Keratinocyte (primary cell): Measurements from ENCODE around the genes TCL1B and VRK1.

DNA sequence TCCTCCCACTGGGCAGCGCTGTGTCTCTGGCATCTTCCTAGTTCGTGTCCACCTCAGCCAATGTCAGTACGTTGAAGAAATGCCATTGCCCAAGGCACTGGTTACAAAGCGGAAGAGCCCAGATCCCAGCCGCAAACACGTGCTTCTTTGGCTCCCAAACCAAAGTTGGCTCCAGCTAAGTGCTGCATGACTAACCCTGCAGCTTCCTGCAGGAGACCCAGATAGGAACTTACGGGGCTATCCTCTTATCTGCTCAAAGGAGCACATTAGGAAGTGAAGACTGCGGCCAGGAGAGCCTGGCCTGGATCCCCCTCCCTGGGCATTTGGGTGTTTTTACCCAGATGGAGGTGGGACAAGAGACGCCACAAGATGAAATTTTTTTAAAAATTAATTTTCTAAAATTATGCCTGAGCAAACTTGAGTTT lies 9.2 kb downstream of the SYNE3 start:
CAGE:
- cytosol, long polyA minus RNA: no peak
- cytosol, long polyA plus RNA: no peak
- long polyA plus RNA: no peak
- nucleus, long polyA minus RNA: no peak
- nucleus, long polyA plus RNA: no peak

CAGE:
- cytosol, long polyA minus RNA: no peak
- cytosol, long polyA plus RNA: no peak
- long polyA plus RNA: no peak
- nucleus, long polyA minus RNA: no peak
- nucleus, long polyA plus RNA: no peak
These were observed 22.5 kb downstream of the GLRX5 start for GRCh38 chr14:95557334-95557676.

GRCh38 chr14:95597824-95598307 lies 63.0 kb downstream of the GLRX5 start:
CAGE:
- cytosol, long polyA minus RNA: no peak
- cytosol, long polyA plus RNA: no peak
- long polyA plus RNA: no peak
- nucleus, long polyA minus RNA: no peak
- nucleus, long polyA plus RNA: no peak

DNA sequence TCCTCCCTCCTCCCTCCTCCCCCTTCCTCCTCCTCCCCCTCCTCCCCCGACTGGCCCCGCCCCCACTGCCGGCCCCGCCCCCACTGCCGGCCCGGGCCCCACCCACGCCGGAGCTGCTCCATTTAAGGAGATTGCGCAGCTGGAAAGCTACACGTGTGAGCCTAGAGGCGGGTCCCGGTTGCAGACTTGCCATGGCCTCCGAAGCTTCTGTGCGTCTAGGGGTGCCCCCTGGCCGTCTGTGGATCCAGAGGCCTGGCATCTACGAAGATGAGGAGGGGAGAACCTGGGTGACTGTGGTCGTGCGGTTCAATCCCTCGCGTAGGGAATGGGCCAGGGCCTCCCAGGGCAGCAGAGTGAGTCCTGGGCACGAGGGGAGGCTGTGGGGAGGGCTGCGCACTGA lies at the start of gene TCL1B:
Gene TCL1B, plus strand, starts transcription at position 150 of the 400 bp plus-strand sequence.
CAGE:
- cytosol, long polyA minus RNA: no peak
- cytosol, long polyA plus RNA: no peak
- long polyA plus RNA: no peak
- nucleus, long polyA minus RNA: no peak
- nucleus, long polyA plus RNA: no peak

DNA sequence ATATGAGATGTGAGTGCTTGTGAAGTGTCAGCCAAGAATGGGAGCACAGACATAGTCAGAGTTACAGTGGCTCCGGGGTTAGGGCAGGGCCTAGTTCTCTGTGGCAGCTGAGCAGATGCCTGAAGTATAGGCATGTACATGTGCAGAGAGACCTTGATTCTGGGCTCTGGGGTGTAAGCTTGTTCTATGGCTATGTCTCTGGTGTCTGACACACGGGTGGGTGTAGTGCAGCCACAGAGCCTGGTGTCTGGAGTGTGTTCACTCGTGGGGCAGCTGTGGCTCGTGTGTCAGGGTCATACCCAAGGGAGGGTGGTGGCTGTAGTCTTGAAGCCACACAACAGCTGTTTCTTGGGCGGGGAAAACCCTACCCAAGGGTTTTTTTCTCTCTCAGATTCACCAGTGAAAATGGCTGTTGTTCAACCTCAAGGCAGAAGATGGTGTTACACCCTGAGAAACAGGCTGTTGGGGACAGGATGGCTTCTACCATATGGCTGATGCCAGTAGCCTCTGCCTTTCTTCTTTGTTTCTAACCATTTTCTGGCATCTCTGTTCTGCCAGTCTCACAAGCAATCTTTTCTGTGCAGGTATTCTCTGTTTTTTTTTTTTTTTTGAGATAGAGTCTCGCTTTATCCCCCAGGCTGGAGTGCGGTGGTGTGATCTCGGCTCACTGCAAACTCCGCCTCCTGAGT lies 12.0 kb upstream of the TCL1A start:
CAGE:
- cytosol, long polyA minus RNA: no peak
- cytosol, long polyA plus RNA: no peak
- long polyA plus RNA: no peak
- nucleus, long polyA minus RNA: no peak
- nucleus, long polyA plus RNA: no peak

CAGE:
- cytosol, long polyA minus RNA: no peak
- cytosol, long polyA plus RNA: no peak
- long polyA plus RNA: no peak
- nucleus, long polyA minus RNA: no peak
- nucleus, long polyA plus RNA: no peak
These were observed 51.2 kb downstream of the C14orf132 start for GRCh38 chr14:96090120-96090928.

DNA sequence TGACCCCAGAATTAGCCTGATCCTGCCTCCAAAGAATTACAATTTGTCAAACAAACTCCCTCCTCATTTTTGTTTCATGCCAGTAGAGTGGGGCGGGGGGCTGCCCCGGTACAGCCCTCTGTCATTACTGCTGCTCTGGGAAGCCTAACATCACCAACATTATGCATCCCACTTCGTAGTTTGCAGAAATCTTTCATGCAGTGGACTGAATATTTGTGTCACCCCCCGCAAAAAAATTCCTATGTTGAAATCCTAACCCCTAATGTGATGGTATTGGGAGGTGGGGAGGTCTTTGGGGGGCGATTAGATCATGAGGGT lies 58.9 kb downstream of the C14orf132 start:
CAGE:
- cytosol, long polyA minus RNA: no peak
- cytosol, long polyA plus RNA: no peak
- long polyA plus RNA: no peak
- nucleus, long polyA minus RNA: no peak
- nucleus, long polyA plus RNA: no peak

CAGE:
- cytosol, long polyA minus RNA: no peak
- cytosol, long polyA plus RNA: no peak
- long polyA plus RNA: no peak
- nucleus, long polyA minus RNA: no peak
- nucleus, long polyA plus RNA: no peak
These were observed 21.0 kb downstream of the BDKRB2 start for GRCh38 chr14:96225474-96226185.

GRCh38 chr14:96363610-96364494 lies 526 bp downstream of the GSKIP start:
CAGE:
- cytosol, long polyA minus RNA: no peak
- cytosol, long polyA plus RNA: no peak
- long polyA plus RNA: no peak
- nucleus, long polyA minus RNA: no peak
- nucleus, long polyA plus RNA: no peak

DNA sequence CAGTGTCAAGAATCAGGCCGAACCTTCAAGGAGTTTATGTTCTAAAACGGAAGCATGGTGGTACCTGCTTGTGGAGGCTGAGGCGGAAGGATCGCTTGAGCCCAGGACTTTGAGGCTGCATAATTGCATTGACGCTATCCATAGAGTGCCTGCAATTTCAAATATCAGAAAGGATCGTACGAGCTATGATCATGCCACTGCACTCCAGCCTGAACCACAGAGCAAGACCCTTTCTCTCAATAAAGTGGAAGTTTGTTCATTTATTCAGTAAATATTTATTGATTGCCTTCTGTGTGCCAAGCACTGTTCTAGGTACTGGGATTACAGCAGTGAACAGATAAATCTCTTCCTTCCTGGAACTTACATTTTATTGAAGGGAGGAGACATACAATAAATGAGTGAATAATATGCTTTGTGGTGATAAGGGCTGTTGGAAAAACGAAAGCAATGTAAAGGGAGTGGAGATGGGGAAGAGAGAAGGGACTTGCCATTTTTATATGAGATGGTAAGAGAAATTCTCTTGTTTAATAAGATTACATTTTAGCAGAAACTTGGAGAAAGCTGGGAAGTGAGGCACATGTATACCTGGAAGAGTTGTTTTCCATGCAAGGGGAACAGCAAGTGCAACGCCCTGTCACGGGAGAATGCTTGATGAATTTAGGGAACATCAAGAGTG lies 1.6 kb downstream of the GSKIP start:
CAGE:
- cytosol, long polyA minus RNA: no peak
- cytosol, long polyA plus RNA: no peak
- long polyA plus RNA: no peak
- nucleus, long polyA minus RNA: no peak
- nucleus, long polyA plus RNA: no peak

GRCh38 chr14:96536020-96536549 lies 33.9 kb downstream of the PAPOLA start:
CAGE:
- cytosol, long polyA minus RNA: no peak
- cytosol, long polyA plus RNA: no peak
- long polyA plus RNA: no peak
- nucleus, long polyA minus RNA: no peak
- nucleus, long polyA plus RNA: no peak

DNA sequence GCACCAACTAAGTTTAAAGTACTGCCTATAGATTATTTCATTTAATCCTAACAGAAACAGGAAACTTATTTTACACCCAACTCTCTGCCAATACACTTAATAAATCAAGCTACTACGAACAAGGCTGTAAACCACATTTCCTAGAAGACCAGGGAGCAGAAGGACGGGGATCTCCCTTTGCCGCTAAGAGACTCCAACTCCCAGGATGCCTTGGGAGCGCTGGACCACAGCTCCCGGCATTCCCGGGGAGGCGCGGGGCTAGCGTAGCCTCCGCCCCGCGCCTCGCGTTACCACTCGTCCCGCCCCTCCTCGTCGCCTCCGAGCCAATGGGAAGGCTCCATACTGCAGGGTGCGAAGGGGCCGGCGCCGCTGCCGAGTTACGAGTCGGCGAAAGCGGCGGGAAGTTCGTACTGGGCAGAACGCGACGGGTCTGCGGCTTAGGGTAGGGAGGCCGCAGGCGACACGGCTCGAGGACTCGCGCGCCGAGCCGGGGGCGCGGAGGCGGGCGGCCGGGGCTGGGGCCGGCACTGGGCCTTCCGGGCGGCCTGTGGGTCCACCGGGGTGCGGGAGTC lies at the start of gene VRK1:
Gene VRK1, plus strand, starts transcription at position 377 of the 572 bp plus-strand sequence.
CAGE:
- cytosol, long polyA minus RNA: start-site peak on the plus strand centred at position 394 of the sequence, 15 bp wide, 21 reads
- cytosol, long polyA plus RNA: no peak
- long polyA plus RNA: no peak
- nucleus, long polyA minus RNA: start-site peak on the plus strand centred at position 396 of the sequence, 43 bp wide, 27 reads
- nucleus, long polyA plus RNA: no peak

DNA sequence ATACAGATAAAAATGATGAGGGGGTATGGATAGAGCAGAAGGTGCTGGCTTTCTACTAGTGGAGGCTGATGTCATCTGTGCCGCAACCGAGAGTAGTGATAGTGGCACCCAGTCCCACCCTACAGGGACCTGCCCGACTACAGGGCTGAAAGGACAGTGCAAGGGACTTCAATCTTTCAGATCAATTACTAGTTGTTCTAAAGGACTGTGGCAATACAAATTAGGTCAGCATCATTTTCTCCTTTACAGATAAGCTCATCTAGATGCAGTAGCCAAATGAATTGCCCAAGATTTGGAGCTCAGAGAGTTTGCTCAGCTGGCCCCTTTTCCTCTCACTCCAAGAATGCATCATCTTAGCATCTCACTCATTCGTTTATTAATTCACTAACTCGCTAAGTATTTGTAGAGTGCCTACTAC lies 806.1 kb downstream of the VRK1 start:
CAGE:
- cytosol, long polyA minus RNA: no peak
- cytosol, long polyA plus RNA: no peak
- long polyA plus RNA: no peak
- nucleus, long polyA minus RNA: no peak
- nucleus, long polyA plus RNA: no peak

DNA sequence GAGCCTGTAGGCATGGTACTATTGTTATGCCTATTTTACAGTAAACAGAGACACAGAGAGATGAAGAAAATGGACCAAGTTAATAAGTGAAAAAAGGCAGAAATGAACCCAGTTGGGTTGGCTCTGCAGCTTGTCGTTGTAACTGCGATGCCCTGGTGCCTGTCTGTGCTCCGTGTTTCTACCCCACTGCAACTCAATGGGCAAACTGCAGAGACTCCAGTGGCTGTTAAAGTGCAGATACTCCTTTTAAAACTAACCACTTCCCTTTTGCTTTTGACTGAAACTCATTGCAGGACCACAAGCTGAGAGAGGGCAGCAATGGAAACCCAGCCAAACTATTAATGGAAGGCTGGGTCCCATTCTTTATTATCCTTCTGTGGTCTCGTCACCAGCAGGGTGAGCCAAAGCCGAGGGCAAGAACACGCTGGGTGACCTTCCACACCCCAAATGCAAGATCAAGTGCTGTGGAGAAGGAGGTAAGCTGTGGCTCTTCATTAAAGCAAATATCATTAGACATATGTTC lies 910.4 kb downstream of the VRK1 start:
CAGE:
- cytosol, long polyA minus RNA: no peak
- cytosol, long polyA plus RNA: no peak
- long polyA plus RNA: no peak
- nucleus, long polyA minus RNA: no peak
- nucleus, long polyA plus RNA: no peak

GRCh38 chr14:97975083-97975577 lies 1177.9 kb downstream of the VRK1 start:
CAGE:
- cytosol, long polyA minus RNA: no peak
- cytosol, long polyA plus RNA: no peak
- long polyA plus RNA: no peak
- nucleus, long polyA minus RNA: no peak
- nucleus, long polyA plus RNA: no peak

DNA sequence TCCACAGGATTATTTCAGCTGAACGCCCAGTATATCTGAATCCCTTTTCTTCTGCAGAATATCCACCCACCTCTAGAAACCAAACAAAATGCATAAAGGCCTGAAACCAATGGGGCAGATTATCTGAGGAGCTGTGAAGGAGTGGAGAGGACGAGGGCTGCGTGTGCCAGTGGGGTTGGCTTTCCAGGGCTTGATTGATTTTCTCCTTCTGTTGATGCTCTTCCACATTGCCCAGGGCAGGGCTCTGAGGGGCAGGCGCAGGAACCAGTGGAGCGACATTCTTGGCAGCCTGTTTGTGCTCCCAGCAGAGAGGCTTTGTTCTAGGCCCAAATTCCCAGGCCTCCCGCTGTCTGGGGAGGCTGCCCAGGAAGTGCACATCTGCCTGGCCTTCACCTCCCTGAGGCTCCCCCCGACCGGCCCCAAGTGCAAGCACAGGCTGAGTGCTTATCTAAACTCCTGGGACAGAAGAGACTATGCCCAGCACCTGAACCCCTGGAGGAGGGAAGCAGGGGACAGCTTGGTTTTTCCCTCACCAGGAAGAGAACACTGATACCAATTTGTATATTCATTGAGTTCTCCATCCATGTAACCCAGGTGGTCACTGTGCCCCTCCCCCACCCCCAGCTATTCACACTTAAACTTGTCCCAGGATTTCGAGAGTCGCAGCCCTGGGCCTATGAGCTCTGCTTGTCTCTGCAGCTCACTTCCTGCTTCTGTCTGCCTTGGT lies 452.5 kb downstream of the BCL11B start:
CAGE:
- cytosol, long polyA minus RNA: no peak
- cytosol, long polyA plus RNA: no peak
- long polyA plus RNA: no peak
- nucleus, long polyA minus RNA: no peak
- nucleus, long polyA plus RNA: no peak

DNA sequence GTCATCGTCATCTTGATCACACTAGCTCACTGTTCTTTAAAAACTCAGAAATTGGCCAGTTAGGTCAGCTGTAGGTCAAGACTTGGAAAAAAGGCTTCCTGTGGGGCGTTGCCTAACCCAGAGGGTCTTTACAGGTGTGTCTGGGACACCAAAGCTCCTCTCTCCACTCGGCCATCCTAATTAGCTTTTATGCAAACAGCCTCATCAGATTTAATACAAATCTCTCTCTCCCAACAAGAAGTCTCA lies 239.4 kb downstream of the BCL11B start:
CAGE:
- cytosol, long polyA minus RNA: no peak
- cytosol, long polyA plus RNA: no peak
- long polyA plus RNA: no peak
- nucleus, long polyA minus RNA: no peak
- nucleus, long polyA plus RNA: no peak

DNA sequence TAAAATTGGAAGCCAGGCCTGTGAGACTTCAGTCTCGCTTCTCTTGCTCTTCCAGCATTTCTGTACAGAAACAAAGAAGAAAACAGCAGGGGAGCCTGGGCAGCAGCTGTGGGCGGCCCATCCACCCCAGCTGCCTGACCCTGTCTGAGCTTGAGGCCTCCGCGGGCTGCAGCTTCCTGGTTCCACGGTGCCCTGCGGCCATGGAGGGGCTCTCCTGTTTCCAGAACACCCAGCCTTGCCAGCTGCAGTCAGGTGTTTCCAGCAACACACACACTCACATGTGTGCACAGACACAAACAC lies 178.1 kb downstream of the BCL11B start:
CAGE:
- cytosol, long polyA minus RNA: no peak
- cytosol, long polyA plus RNA: no peak
- long polyA plus RNA: no peak
- nucleus, long polyA minus RNA: no peak
- nucleus, long polyA plus RNA: no peak

CAGE:
- cytosol, long polyA minus RNA: no peak
- cytosol, long polyA plus RNA: no peak
- long polyA plus RNA: no peak
- nucleus, long polyA minus RNA: no peak
- nucleus, long polyA plus RNA: no peak
These were observed 76.2 kb downstream of the BCL11B start for GRCh38 chr14:99195638-99196410.

CAGE:
- cytosol, long polyA minus RNA: no peak
- cytosol, long polyA plus RNA: no peak
- long polyA plus RNA: no peak
- nucleus, long polyA minus RNA: no peak
- nucleus, long polyA plus RNA: no peak
These were observed 30.2 kb downstream of the BCL11B start for GRCh38 chr14:99241694-99242273.